HEK293 (cell line): ENCODE measurements around the gene SMARCA5.

DNA sequence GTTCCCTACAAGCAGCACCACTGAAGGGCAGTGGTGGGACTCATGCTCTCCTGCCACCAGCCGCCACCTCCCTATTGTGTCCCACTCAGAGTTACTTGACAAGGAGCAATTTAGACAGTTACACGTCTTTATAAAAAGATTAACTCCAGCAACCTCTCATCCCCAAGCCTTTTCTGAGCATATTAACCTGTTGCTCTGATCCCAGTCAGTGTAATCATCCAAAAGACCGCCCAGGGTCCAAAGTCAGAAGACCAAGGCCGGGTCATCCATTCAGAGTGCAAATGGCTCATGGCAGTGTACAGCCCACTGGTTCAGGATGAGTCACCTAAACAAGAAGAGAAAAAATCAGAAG is 23.7 kb downstream of the MGST2 start:
- PRO-cap: no peak
- RRBS, 2 experiments: no CpG with 5 or more reads among the region's 4 CpGs

GRCh38 chr4:139757915-139758390 is 92.3 kb downstream of the MGST2 start:
- PRO-cap: no peak
- RRBS, 2 experiments: no CpG with 5 or more reads among the region's 6 CpGs

- PRO-cap: no peak
- RRBS, 2 experiments: no CpG with 5 or more reads among the region's 9 CpGs
Measured at GRCh38 chr4:139762434-139763180, 97.0 kb downstream of the MGST2 start.

DNA sequence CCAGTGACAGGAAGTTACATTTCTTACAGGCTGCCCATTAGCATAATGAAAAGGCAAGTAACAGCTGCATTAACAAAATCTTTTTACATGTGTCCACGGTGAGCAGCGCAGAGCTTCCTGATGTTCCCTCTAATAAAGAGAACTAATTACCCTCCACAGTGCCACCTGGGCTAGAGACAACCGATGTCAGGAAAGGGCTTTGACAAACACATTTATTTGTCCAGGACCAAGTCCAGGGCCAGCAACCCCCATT is 176.1 kb downstream of the MGST2 start:
- PRO-cap: no peak
- RRBS, 2 experiments: no CpG with 5 or more reads among the region's 3 CpGs

DNA sequence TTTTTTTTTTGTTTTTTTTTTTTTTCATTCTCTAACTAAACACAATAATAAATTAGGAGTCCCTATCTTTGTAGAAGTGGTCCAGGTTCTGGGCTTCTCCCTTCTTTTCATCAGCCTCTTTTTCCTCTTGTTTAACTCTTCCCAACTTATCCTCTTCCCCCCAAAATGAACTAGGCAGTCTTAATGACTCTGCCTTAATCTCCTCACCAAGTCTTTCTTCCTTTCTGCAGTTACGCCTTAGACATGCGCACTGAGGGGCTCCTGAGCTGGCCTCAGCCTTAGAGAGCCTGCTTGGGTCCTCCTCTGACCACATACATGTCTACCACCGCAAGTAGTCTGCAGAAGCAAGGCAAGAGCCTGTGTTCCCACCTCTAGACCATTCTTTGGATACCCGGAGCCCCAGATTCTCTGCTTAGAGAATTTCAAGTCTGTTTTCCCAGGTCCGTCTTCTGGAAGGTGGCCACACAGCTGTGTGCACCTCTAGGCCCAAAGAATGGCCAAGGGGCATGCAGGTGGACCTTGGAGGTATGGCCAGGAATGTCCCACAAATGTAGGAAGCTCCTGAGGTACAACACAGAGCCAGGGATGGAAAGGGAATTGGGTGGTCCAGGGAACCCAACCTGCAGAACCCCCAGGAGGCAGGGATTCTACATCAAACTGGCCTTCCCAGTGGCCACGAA is 200.0 kb downstream of the MGST2 start:
- PRO-cap: no peak
- RRBS, 2 experiments: no CpG with 5 or more reads among the region's 6 CpGs

DNA sequence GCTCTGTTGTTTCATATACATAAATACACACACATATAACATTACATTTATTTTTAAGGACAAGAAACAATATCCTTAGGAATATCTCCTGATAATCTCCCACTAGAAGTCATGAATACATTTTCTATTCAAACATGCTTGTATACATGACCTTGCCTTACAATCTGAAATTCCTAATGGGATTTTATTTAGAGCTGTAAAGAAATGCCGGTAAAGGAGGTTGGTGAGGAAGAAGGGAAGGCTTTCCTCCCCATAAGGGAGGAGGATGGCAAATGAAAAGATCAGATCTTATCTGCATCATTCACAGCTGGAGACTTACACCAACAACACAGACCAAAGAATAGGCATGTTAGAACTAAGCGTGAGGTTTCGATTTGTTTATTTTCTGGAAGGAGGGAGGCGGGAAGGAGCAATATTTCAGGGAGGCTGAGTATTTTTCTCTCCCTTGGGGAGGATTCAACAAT is 235.8 kb downstream of the MGST2 start:
- PRO-cap: no peak
- RRBS, 2 experiments: no CpG with 5 or more reads among the region's 4 CpGs

DNA sequence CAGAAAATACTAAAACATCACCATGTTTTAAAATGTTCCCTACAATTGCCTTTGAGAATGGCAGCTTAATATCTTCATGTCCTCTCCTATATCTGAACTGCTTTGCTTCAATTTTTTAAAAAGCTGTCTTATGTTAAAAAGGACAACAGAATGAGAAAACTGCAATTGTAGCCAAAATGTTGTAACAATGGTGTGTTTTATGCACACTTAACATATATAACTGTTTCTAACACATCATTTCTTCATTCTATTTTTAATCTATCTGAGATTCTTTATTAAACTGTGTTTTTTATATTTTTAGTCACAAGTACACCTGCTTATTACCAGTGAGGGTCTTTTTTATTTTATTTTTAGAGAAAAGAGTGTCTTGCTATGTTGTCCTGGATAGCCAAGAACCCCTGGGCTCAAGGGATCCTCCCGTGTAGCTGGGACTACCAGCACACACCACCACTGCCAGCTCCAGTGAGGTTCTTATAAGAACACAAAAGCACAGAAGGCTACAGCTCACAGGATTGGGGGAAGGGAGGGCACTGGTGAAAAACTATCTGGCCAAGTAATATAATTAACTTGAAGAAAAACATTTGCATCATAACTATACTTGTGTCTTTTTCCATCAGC is 188.5 kb downstream of the MAML3 start:
- PRO-cap: no peak
- RRBS, 2 experiments: no CpG with 5 or more reads among the region's 1 CpG

GRCh38 chr4:140096511-140096825 is 57.5 kb downstream of the MAML3 start:
- PRO-cap: no peak
- RRBS, 2 experiments: no CpG with 5 or more reads among the region's 5 CpGs

- PRO-cap: no peak
- RRBS, 2 experiments: 63 to 73% methylated on average over 3 of the region's 8 CpGs
Measured at GRCh38 chr4:140099645-140100540, 54.1 kb downstream of the MAML3 start.

GRCh38 chr4:140212931-140213607 is 59.1 kb upstream of the MAML3 start:
- PRO-cap: no peak
- RRBS, 2 experiments: no CpG with 5 or more reads among the region's 8 CpGs

DNA sequence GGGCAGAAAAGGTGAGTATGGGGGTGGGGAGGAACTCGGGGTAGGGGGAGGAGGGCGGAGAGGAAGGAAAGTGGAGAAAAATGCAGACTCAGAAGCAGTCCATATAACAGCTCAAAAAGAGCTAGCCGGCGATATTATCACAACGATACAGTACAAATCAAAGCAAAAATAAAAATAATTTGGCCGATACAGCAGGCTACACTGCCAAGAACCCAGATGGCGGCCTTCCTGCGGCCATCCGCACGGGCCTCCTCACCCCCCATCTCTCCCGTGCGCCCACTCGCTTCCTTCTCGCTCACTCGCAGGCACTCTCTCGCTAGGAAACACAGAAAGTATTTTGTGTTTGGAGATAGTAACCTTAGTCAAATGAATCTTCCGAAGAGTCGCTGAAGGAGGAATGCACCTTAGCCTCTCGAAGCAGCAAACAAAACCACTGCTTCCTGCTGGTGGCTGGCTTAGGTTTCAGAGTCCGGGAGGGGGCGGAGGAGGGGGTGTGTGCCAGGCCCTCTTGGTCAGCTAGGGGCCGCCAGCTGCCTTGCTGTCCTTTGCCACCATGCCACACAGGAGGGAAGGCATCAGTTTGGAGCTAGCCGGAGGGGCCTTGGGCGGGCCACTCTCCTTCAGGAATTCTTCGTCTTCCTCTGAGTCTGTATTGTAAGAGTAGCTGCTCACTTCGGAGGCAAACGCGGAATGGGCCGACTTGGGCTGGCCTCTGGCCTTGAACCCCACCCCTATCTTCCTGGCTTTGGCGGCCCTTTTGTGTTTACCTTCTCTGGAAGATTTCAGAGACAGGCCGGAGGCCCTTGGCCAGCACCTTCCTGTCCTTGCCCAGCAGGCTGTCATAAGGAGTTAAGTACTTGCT is 73.1 kb upstream of the UCP1 start:
- PRO-cap: no peak
- RRBS, 2 experiments: no CpG with 5 or more reads among the region's 31 CpGs

- PRO-cap: no peak
- RRBS, 2 experiments: 2 to 3% methylated on average over 4 of the region's 9 CpGs
Measured at GRCh38 chr4:140756186-140756259, 162 bp downstream of the TBC1D9 start.

- PRO-cap: bidirectional peak, plus-strand start at chr4:141132589, minus-strand start at chr4:141132598; bidirectional peak, plus-strand start at chr4:141132917, minus-strand start at chr4:141132803
- RRBS, 2 experiments: 1 to 4% methylated on average over 14 to 15 of the region's 96 CpGs
Measured at GRCh38 chr4:141132065-141133048, 912 bp downstream of the RNF150 start.

DNA sequence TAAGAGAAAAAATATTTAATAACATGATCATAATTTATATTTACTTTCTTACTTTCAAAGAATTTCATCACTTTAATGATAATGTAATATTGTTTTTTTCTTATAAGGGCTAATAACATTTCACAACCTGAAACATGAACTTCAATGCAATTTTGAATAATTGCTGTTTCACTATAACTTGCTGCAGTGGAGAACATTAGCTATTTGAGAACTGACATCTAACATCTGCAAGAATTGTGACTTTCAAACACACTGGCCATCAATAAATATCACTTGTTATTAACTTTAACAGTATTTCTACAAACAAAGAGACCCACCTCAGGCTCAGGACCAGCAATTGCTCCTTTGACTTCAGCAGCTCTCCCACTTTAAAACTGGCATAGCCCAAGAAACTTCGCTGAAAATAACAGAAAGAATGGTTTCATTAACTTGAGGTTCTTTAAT is 540.9 kb downstream of the INPP4B start:
- PRO-cap: no peak
- RRBS, 2 experiments: no CpG with 5 or more reads among the region's 1 CpG

- PRO-cap: no peak
- RRBS, 2 experiments: no CpG with 5 or more reads among the region's 15 CpGs
Measured at GRCh38 chr4:142404869-142405899, 440.9 kb downstream of the INPP4B start.

GRCh38 chr4:142845087-142845632 is 941 bp downstream of the INPP4B start:
- PRO-cap: no peak
- RRBS, 2 experiments: no CpG with 5 or more reads among the region's 10 CpGs

DNA sequence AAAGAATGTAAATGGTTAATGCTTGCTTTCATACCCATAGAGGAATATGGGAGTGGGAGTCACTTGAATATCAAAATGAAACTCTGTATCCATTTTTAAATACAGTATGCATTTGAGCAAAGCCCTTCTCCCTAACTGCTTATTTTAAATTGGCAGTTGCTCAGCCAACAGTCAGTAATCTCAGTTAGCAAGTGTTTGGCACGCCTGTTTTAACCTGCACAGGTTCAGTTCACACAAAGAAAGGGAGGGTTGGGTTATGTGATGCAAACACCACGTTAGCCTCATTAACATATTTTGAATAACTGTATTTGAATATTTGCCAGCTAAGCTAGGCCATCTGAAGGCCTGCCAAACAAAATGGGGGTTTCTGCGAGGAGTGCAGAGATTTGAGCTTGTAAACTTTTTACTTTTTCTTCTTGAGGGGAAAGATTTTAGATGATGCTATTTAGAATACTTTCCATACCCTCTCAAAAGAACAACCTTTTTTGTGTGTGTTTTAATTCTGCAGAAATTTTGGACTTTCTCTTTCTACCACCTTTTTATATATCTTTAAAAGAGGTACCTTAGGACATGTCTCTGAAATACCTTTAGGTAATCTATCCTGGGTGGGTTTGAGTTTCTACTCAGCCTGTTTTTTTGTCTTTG is 19.9 kb downstream of the GAB1 start:
- PRO-cap: no peak
- RRBS, 2 experiments: no CpG with 5 or more reads among the region's 3 CpGs

GRCh38 chr4:143513406-143514359 is at the start of gene SMARCA5:
Gene SMARCA5, plus strand, starts transcription at chr4:143513702.
- PRO-cap: bidirectional peak, plus-strand start at chr4:143513522, minus-strand start at chr4:143513381; bidirectional peak, plus-strand start at chr4:143513887, minus-strand start at chr4:143513894; bidirectional peak, plus-strand start at chr4:143513987, minus-strand start at chr4:143513966; bidirectional peak, plus-strand start at chr4:143514086, minus-strand start at chr4:143514097
- RRBS, 2 experiments: under 1 to 1% methylated on average over 14 of the region's 89 CpGs

- PRO-cap: no peak
- RRBS, 2 experiments: no CpG with 5 or more reads among the region's 3 CpGs
Measured at GRCh38 chr4:143517179-143517785, 3.8 kb downstream of the SMARCA5 start.

- PRO-cap: no peak
- RRBS, 2 experiments: no CpG with 5 or more reads among the region's 6 CpGs
Measured at GRCh38 chr4:143547833-143548471, 34.5 kb downstream of the SMARCA5 start.